Kidney (tissue), 2 donors: ENCODE measurements around the gene WNT5B.

GRCh38 chr12:21568-22467 lies 44.7 kb upstream of the IQSEC3 start:
- PRO-cap: no peak
- RRBS: no CpG with 5 or more reads among the region's 13 CpGs

DNA sequence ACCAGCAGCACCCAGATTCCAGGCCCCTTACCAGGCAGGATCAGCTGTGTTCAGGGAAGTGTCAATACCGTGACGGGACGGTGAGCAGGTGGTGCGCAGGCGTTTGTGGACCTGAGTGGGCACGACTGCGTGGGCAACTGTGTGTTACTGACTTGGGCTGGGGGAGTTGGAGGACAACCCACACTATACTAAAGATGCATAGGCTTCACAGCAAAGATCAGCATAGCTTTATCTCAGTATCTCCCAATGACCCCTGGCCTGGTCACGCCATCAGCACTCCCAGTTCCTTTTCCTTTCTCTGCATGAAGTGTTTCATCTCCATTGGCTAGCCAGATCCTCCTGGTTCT lies 9.7 kb downstream of the IQSEC3 start:
- PRO-cap: no peak
- RRBS: no CpG with 5 or more reads among the region's 8 CpGs

GRCh38 chr12:103617-104122 lies 37.1 kb downstream of the IQSEC3 start:
- PRO-cap: no peak
- RRBS: no CpG with 5 or more reads among the region's 12 CpGs

DNA sequence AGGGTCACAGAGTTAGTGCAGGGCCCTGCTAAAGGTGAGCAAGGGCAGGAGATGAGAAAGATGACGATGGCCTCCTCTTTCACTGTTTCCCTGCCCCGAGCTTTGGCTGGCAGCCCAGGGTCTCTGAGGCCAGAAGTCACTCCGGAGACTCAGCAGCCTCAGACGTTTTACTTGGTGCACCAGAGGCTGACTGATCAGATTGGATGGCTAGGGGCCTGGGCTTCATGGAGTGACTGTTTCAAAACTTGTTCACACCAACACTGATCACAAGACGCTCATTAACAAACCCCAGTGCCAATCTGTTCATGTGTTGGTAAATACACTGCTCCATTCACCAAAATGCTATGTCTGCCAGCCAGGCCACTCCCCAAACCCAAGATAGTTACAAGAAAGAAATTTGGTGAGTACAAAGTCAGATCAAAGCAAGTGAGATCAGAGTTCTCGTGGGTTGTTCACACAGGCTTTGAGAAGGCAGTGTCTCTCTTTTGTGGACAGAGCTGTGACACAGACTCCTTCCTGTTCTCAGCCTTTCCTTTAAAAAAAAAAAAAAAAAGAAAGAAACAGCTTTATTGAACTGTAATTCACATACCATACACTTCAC lies 79.4 kb downstream of the B4GALNT3 start:
- PRO-cap: no peak
- RRBS: no CpG with 5 or more reads among the region's 6 CpGs

GRCh38 chr12:545394-546237 lies 85.9 kb downstream of the B4GALNT3 start:
- PRO-cap: no peak
- RRBS: no CpG with 5 or more reads among the region's 17 CpGs

GRCh38 chr12:728747-729212 lies 23.6 kb upstream of the WNK1 start:
- PRO-cap: no peak
- RRBS: no CpG with 5 or more reads among the region's 2 CpGs

- PRO-cap: no peak
- RRBS: no CpG with 5 or more reads among the region's 4 CpGs
These were observed 39.8 kb downstream of the RAD52 start for GRCh38 chr12:909601-910256.

DNA sequence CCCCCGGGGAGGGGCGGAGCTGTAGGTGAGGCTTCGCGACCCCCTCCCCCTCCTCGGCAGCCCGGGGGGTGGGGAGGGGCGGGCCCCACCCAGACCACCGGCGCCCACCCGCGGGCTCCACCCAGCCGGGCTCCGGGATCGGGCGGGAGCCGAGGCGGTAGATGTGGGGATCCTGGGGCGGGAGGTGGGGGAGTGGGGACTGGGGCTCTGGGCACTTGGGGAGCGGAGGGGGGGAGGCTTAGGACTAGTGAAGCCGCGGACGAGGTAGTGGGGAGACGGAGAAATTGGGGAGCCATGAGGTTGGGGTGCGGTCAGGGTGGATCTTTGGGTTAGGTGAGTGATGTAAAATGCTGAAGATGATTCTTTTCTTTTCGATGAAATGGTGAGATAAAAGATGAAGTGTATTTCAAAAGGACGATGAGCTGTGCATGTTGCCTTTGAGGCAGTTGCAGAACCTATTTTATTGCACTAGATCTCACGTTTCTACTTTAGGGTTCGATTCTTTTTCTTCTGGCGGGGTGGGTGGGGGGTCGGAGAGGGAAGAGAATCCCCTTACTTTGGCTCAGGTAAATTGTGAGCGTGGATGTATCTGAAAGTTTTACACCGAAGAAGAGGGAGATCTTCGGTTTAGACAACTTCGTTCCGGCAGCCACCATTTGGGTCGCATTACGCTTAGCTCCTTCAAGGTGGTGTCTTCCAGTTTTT lies 592 bp downstream of the ERC1 start:
- PRO-cap: no peak
- RRBS: 2% methylated on average over 7 of the region's 37 CpGs

GRCh38 chr12:1318415-1319181 lies 275.8 kb downstream of the FBXL14 start:
- PRO-cap: no peak
- RRBS: no CpG with 5 or more reads among the region's 6 CpGs

DNA sequence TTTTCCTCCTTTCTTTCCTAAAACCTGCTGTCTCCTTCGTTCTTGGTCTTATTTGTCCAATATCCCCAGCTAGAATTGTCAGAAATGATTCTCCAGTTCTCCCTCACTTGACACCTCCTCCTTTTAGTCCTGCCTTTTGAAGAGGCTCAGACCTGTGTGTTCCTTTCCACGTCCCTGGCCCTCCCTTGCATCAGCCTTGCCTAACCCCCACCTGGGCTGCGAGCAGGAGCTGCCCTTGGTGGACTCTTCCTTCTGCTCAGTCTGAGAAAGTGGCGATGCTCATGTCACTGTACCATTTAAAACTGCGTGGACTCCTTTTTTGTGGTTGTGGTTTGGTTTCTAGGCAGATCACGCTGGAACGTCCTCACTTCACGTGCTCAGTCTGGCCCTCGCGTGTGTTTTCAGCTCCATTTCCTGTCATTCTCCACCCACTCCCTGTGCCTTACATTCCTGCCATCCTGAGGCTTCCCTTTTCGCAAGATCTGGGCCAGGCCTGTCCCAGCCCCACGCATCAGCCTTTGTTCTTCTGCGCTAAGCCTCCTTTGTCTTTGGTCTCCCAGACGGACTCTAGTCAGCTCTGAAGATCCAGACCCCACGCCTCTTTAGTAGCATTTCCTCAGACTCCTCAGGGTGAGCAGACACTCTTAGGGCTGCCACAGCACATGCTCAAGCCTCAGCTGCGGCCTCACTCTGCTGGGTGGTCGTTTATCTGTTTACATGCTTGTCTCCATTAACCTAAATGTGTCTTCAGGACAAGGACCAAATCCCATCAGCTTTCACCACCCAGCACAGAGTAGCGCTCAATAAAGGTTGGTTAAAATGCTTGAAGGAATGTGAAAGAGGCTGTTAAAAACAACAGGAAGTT lies 105.4 kb downstream of the FBXL14 start:
- PRO-cap: no peak
- RRBS: no CpG with 5 or more reads among the region's 18 CpGs

DNA sequence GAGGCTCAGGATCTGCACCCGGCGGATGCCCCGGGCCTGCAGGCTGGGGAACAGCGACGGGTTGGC lies 715 bp downstream of the FBXL14 start:
- PRO-cap: no peak
- RRBS: no CpG with 5 or more reads among the region's 5 CpGs

DNA sequence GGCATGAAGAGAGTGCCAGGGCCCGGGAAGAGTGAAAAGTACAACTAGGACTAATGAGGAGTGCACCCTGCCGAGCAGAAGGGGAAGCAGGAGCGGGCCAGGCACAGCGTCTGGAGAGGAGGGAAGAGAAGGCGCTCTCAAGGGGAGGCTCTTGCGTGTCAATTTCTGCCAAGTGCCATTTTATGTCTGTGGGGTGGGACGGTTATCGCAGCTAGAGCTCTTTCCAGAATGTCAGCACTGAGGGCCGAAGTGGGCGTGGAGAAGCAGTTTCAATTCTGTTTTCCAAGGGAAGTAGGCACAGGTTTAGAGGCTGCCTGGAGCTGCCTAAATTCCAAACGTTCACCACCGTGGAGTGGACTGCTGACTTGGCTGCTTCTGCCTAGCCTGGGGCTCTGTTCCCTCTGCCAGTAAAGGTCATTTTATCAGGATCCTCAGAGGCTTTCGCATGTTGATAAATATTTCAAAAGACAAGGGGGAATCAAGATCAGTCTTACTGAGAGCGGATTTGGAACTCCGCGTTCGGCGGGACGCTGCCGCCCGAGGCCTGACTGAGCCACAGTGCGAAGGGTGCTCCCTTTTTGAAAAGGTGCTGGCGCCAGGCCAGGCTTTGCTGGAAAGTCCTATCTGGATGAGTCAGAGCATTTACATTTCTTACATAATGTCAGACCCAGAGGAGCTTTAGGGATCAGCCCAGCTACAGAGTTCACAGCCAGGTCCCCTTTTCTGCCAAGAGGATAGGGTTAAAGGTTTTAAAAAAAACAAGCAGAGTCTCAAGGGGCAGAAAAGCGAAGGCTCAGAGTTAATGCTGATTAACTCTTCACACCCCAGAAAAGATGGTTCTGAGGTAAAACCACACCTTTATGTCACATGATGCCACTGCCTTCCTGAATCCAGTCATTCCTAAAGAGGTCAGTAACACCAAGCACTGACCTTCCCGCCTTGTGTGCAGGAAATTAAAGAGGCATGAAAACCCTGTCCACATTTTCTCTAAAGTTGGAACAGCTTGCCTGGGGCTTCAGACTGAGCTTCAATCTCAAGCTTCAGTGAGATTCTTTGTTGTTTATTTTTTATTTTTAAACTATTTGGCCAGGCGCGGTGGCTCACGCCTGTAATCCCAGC lies 11.5 kb upstream of the FBXL14 start:
- PRO-cap: bidirectional peak, plus-strand start at position 417 of the sequence, minus-strand start at position 239 of the sequence; unidirectional peak, minus-strand start at position 550 of the sequence
- RRBS: no CpG with 5 or more reads among the region's 28 CpGs

DNA sequence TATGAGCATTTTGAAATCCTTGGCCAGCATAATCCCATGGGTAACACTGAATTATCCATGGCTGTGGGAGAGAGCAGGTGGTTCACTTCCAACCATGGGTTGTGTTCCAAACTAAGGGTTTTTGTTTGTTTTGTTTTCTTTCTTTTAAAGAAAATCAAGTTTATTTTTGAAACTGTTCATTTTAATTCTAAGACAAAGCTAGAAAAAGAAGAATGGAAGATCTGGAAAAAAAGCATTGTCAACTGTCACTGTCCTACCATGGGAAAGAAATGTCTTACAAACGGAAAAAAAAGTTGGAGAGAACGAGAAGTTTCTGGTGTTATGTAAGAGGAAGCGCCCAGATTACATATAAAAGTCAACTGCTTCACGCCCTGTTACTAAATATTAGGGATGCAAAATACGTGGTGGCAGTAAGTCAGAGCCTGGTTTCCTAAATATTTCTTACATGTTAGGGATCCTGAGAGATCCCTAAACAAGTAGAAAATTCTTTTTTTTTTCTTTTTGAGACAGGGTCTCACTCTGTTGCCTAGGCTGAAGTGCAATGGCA lies 14.3 kb upstream of the FBXL14 start:
- PRO-cap: no peak
- RRBS: no CpG with 5 or more reads among the region's 5 CpGs

DNA sequence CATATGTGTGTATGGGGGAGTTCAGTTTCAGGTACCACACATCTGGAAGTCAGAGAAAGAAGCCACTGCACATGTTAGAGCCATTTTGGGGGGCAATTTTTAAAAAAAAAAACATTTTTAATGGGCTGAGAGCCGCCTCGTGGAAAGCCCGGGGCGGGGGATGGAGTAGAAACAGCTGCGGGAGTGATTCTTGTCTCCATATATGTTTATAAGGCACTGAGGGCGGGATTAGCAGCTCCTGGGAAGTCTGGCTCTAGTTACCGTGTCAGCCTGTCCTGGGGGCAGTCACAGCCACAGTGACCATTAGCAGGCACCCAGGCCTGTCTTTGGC lies at the start of gene WNT5B:
TSS of gene WNT5B (plus strand) at position 284 of the 331 bp plus-strand sequence.
- PRO-cap: no peak
- RRBS: no CpG with 5 or more reads among the region's 7 CpGs

DNA sequence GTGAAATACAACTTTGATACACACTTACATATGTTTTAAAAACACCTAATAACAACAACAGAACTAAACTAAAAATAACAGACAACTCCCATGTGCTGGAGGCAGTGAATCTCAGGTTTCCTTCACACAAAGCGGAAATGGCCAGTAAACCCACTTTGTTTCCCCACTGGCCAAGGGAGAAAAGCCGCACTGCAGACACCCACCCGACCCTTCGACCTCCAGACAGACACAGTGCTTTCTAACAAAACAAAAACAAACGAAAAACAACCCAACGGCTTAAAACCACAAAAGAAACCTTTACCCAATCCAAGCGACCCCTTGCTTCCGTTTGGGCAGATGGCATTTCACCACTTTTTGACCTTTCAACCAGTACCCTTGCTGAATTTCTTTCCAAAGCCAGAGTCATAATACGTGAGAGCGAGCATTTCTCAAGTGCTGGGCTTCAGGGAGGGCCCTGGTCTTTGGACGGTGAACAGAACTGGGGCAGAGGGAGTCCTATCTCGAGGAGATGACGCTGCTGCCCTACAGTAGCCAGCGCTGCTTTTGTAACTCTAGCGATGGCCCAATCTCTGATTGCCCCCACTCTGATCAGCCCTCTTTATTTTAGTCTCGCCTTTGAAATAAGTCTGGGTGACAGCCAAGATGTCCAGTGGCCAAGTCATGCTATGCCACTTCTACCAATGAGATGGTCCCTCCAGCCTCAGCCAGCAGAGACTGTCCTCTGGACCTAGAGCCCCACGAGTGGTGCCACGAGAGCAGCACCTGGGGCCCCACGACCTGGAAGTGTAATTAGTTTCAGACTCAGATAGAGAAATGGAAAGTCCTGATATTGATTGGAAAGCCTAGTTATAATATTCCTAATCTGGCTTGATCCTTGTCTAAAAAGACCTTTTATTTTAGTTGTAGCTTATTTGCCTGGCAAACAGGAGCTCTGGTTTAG lies 21.9 kb upstream of the ADIPOR2 start:
- PRO-cap: no peak
- RRBS: no CpG with 5 or more reads among the region's 19 CpGs

DNA sequence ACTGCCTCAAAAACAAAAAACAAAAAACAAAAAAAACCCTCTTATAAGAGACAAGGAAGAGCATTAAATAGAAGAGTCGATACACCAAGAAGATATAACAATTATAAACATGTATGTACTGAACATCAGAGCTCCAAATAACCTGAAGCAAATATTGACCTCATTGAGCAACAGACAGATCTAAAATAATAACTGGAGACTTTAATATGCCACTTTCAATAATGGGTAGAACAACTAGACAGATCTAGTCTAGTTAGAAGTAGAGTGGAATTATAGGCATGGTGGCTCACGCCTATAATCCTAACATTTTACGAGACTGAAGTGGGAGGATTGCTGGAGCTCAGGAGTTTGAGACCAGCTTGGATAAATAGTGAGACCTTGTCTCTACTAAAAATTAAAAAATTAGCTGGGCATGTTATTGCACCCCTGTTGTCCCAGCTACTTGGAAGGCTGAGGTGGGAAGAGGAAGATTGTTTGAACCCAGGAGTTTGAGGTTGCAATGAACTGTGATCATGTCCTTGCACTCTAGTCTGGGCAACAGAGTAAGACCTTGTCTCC lies 55.7 kb downstream of the ADIPOR2 start:
- PRO-cap: no peak
- RRBS: no CpG with 5 or more reads among the region's 3 CpGs

DNA sequence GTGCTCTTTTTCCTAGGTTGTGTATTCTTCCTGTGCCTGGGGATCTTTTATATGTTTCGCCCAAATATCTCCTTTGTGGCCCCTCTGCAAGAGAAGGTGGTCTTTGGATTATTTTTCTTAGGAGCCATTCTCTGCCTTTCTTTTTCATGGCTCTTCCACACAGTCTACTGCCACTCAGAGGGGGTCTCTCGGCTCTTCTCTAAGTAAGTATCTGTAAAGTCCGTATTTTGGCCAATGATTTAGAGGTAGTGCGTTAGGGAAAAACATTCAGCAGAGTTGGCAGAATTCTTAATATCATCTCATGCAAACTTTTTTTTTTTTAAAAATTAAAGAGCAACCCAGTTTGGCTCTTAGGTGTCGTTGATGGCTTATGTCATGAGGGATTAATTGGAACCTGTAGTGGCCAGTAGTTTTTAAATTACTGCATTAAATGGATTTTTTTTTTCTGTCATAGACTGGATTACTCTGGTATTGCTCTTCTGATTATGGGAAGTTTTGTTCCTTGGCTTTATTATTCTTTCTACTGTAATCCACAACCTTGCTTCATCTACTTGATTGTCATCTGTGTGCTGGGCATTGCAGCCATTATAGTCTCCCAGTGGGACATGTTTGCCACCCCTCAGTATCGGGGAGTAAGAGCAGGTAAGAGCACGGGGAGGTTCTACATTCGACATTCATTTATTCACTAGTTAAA lies 39.8 kb upstream of the LRTM2 start:
- PRO-cap: no peak
- RRBS: no CpG with 5 or more reads among the region's 8 CpGs

DNA sequence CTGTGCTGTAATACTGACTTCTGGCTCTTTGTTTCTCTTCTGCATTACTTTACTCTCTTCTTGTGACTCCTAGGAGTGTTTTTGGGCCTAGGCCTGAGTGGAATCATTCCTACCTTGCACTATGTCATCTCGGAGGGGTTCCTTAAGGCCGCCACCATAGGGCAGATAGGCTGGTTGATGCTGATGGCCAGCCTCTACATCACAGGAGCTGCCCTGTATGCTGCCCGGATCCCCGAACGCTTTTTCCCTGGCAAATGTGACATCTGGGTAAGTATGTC lies 36.6 kb upstream of the LRTM2 start:
- PRO-cap: no peak
- RRBS: no CpG with 5 or more reads among the region's 5 CpGs

DNA sequence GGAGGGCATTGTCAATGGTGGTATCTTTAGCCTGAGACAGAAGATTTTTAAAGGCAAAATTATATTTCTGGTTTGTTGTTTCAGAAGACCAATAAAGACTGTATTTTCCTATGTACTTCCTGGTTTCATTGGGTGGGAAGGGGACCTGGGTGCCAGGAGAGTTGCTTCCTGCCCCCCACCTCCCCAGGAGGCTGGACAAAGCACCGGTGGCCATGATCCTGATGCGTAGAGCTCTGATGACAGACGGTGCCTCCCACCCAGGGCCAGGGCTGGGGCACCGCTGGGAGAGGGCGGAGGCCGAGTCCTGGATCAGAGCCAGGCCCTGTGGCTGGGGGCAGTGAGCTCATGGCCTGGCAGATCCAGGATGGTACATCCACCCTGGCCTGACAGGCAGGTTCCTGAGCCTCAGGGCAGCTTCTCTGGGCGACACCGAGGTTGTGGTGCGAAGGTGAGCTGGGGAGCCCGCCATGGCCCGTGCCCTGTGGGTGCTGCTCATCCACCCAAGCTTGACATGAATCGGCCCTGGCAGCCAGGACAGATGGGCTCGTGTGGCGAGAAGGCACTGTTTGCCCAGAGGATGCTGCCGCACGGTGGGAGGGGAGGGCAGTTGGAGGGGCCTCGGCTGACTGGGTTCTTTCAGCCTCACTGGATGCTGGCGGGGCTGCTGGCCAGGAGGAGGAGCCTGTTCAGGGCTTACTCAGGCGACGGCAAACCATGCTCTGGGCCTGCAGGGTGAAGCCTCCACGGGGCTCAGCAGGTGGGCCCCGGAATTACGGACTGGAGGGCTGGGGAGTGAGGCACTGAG lies 16.5 kb downstream of the LRTM2 start:
- PRO-cap: no peak
- RRBS: 40% methylated on average over 2 of the region's 23 CpGs

- PRO-cap: unidirectional peak, plus-strand start at chr12:2052368; bidirectional peak, plus-strand start at chr12:2053025, minus-strand start at chr12:2052857
- RRBS: 2% methylated on average over 59 of the region's 105 CpGs
These were observed 531 bp upstream of the CACNA1C start for GRCh38 chr12:2051998-2052914.